Islet of Langerhans (tissue), 1 donor: ENCODE measurements around the genes BIRC2, MMP3 and GUCY1A2.

GRCh38 chr11:102230360-102231433 is 86.6 kb upstream of the BIRC3 start:
- RRBS: no CpG with 5 or more reads among the region's 8 CpGs

GRCh38 chr11:102306671-102307224 is 10.5 kb upstream of the BIRC3 start:
- RRBS: no CpG with 5 or more reads among the region's 6 CpGs

GRCh38 chr11:102346588-102347521 is at the start of gene BIRC2:
TSS of gene BIRC2 (plus strand) at chr11:102347214.
- RRBS: 3% methylated on average over 40 of the region's 89 CpGs

- RRBS: no CpG with 5 or more reads among the region's 5 CpGs
Observed at GRCh38 chr11:102381064-102381447, 34.0 kb downstream of the BIRC2 start.

DNA sequence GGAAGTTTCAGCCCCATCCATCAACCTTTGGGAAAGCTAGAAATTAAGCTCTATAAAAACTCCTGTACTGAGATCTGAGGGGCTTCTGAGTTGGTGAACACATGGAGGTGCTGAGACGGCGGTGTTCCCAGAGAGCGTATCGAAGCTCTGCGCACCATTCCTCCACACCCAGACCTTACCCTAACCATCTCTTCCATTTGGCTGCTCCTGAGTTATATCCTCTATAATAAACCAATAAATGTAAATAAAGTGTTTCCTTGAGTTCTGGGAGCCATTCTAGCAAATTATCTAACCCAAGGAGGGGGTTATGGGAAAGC is 41.4 kb downstream of the TMEM123 start:
- RRBS: no CpG with 5 or more reads among the region's 5 CpGs

GRCh38 chr11:102416805-102417365 is 35.7 kb downstream of the TMEM123 start:
- RRBS: no CpG with 5 or more reads among the region's 4 CpGs

DNA sequence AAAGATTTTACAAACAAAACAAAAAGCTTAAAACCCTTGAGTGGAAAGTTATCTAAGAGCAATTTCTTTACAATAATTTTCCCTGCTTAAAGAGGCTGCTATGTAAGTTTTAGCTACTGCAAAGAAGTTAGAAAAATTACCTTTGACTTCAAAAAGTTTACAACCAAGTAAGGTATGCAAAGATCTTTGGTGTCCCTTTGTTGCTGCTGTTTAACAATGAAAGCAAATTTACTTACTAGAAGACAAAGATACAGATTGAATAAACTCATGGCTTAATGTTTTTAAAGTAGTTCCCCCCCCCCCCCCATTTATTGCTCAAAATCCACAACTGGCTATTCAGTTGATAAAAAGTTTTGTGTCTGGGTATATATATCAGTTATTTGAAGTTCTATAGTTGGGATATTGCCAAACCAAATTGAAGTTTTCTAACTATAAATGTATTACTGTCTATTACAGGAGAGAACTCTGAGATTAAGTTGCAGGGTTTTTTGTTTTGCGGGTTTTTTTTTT is 25.9 kb downstream of the TMEM123 start:
- RRBS: no CpG with 5 or more reads among the region's 1 CpG

DNA sequence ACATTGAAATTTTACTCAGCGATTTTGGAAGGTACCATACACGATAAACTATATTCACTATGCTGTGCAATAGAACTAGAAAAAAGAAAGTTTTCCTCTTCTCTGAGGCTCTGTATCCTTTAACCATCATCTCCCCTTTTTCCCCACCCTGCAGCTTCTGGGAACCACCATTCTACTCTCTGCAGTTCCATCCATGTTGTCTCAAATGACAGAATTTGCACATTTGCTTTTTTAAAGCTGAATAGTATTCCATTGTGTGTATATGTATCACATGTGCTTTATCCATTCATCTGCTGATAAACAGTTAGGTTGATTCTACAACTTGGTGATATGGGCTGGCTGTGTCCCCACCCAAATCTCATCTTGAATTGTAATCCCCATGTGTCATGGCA is 21.2 kb downstream of the TMEM123 start:
- RRBS: no CpG with 5 or more reads among the region's 2 CpGs

- RRBS: 4% methylated on average over 20 of the region's 55 CpGs
Observed at GRCh38 chr11:102451588-102452468, 737 bp downstream of the TMEM123 start.

- RRBS: no CpG with 5 or more reads among the region's 12 CpGs
Observed at GRCh38 chr11:102453250-102454098, 909 bp upstream of the TMEM123 start.

- RRBS: no CpG with 5 or more reads among the region's 4 CpGs
Observed at GRCh38 chr11:102843400-102843912, at the start of gene MMP3. TSS of gene MMP3 (minus strand) at chr11:102843609.

DNA sequence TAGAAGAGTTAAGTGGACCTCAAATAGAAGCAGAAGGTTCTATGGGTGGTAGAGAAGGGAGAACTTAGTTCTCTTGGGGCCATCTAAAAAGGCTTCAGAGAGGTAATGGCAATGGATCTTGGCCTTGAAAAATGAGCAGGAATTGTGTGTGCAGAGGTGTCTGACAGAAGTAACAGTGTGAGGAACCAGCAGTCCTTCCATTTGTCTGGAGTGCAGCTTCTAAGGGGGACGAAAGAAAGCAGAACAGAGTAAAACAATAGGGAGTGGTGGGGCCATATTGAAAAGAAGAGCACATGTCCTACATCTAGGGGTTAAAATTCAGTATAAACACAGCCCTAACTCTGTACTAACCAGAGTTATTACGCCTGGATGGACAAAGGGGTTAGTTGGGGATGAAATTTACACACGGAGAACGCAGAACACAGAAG is 283.4 kb upstream of the DDI1 start:
- RRBS: no CpG with 5 or more reads among the region's 4 CpGs

- RRBS: no CpG with 5 or more reads among the region's 2 CpGs
Observed at GRCh38 chr11:103908005-103908580, 128.3 kb upstream of the DDI1 start.

- RRBS: no CpG with 5 or more reads among the region's 11 CpGs
Observed at GRCh38 chr11:104897828-104899067, 70.1 kb downstream of the CASP4 start.

DNA sequence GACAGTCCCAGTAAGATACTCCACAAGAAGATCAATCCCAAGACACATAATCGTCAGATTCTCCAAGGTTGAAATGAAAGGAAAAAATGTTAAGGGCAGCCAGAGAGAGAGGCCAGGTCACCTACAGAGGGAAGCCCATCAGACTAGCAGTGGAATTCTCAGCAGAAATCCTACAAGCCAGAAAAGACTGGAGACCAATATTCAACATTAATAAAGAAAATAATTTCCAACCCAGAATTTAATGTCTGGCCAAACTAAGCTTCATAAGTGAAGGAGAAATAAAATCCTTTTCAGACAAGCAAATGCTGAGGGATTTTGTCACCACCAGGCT is 2.2 kb upstream of the CASP4 start:
- RRBS: no CpG with 5 or more reads among the region's 1 CpG

- RRBS: no CpG with 5 or more reads among the region's 5 CpGs
Observed at GRCh38 chr11:105617786-105618087, 7.9 kb downstream of the GRIA4 start.

DNA sequence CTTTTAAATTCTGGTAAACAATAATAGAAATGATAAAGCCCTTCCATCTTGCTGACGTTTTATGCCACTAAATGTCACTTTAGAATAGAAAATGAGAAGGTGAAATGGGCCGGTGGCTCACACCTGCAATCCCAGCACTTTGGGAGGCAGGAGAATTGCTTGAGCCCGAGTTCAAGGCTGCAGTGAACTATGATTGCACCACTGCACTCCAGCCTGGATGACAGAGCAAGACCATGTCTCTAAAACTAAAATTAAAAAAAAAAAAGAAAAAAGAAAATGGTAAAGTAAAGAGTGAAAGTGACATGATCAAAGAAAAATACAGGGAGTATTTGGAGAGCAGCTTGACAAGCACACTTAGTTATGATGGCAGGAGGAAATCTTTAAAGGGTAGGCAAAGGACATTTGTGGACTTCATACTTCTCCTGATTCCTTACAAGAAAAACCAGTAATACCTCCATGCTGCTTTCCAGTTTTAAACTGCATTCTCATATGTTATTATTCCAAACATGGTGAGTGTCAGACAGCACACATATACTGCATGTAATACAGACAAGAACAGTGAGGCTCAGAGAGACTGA is 20.0 kb downstream of the MSANTD4 start:
- RRBS: no CpG with 5 or more reads among the region's 3 CpGs

DNA sequence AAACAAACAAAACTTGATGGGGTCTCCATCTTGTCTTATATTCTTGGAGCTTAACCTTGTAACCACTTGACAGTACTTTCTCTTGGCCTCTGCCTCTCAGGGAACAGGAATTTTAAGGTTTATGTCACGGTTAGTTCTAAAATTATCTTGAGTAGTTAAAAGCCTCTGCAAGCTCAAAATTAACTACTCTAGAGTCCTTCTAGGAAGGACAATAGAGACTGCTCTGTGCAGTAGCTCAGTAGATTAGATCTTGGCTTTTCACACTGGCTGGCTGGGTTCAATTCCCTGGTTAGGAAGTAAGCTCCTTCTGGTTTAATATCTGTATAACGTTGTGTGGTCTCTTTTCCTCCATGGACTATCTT is 109.1 kb downstream of the AASDHPPT start:
- RRBS: no CpG with 5 or more reads among the region's 2 CpGs

DNA sequence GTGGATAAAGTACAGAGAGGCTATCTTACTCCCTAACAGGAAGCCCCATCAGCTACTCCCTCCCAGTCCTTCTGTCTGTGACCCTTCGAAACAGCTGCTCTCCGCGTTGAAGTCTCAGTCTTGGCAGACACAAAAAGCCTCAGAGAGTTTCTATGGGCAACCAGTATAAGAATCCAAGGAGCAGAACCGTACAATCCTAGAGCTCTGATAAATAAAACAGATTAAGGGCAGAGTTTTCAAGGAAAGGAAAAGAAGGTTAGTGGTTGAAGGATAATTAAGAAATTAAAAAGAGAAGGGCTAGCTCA is 35.0 kb downstream of the GUCY1A2 start:
- RRBS: no CpG with 5 or more reads among the region's 4 CpGs

GRCh38 chr11:107018258-107018969 is at the start of gene GUCY1A2:
TSS of gene GUCY1A2 (minus strand) at chr11:107018476.
- RRBS: 8% methylated on average over 2 of the region's 65 CpGs